ENCODE measurements around a stretch of chr2.

DNA sequence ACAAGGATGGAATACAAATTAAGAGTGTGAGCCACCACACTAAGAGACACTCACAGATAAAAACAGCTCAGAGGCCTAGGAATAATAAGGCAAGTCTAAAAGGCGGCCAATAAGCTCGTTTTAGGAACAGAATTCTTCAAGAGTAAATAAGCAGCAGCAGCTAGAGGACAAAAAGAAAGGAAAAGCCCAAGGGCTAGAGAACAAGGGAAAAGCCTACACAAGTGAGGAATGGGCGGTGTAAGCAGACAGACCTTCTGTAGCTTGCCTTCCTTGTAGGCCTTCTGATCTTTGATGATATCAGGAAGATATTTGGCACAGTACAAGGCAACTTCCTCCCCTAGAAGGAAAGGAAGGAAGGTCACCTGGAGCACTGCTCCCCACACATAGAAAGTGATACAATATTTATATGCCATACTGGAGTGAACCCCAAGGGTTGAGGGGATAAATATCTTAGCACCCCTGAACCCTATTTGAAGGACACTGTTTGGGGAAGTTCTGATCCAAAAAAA lies 5.5 kb upstream of the ZNF513 start:
- PRO-cap, 5 experiments, result no peak in any of the 5 experiments
- RAMPAGE, long total RNA, 2 experiments, result no peak in any of the 2 experiments
- RRBS, result no CpG with 5 or more reads among the region's 3 CpGs

- PRO-cap, 5 experiments, result no peak in any of the 5 experiments
- RAMPAGE, long total RNA, 2 experiments, result no peak in any of the 2 experiments
- RRBS, result 47% methylated on average over 8 of the region's 31 CpGs
These were observed 819 bp downstream of the KRTCAP3 start for GRCh38 chr2:27442701-27443699.

DNA sequence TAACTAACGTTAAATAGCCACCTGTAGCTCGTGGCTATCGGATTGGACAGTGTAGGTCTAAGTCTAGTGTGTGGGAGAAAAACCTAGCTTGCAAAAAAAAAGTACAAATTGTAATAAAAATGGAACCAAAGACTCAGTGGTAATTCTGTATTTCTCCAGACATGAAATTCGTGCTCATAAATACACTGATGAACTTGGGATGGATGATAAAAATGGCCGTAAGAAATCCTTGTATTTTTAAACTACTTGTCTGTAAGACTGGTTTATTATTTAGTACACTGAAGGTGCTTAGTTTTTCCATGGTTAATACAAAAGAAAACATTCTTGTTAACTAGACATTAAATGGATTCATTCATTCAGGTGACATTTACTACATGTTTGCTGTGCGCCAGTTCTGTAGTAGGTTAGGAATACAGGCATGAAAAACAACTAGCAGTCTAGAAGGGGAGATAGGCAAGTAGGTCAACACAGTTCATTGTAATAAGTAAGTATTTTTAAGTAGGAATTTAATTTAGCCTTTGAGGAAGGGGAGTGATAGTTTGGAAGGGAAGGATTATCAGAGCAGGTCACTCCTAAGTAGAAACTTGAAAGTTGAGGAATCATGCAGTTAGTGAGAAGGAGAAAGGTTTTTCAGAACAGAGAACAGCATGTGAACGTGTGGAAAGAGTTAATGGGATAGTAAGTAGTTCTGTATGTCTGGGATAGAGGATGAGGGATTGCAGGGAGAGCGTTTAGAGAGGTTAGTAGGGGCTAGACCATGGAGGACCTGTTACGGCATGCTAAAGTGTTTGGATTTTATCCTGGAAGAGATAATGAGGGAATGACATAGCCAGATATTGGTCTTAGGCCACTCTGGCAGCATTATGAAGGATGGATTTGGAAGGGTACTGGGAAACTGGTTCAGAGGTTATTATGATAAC lies 1.5 kb downstream of the ZNF512 start:
- PRO-cap, 5 experiments, result no peak in any of the 5 experiments
- RAMPAGE, long total RNA, 2 experiments, result no peak in any of the 2 experiments
- RRBS, result no CpG with 5 or more reads among the region's 9 CpGs

GRCh38 chr2:27629149-27629428 lies 239 bp downstream of the GPN1 start:
- PRO-cap, 5 experiments, result no peak in any of the 5 experiments
- RAMPAGE, long total RNA, 2 experiments, result no peak in any of the 2 experiments
- RRBS, result under 1% methylated on average over 4 of the region's 12 CpGs

- PRO-cap, 5 experiments, result no peak in any of the 5 experiments
- RAMPAGE, long total RNA, 2 experiments, result no peak in any of the 2 experiments
- RRBS, result no CpG with 5 or more reads among the region's 3 CpGs
These were observed 12.2 kb downstream of the GPN1 start for GRCh38 chr2:27641007-27641498.

- PRO-cap, 5 experiments, result peak in 5 of 5 experiments; most common plus-strand start chr2:27738672 (in 3); most common minus-strand start chr2:27738560 (in 5)
- RAMPAGE, long total RNA, 2 experiments, result no peak in any of the 2 experiments
- RRBS, result no CpG with 5 or more reads among the region's 10 CpGs
These were observed 33.0 kb upstream of the MRPL33 start for GRCh38 chr2:27738453-27739021.

- PRO-cap, 5 experiments, result no peak in any of the 5 experiments
- RAMPAGE, long total RNA, 2 experiments, result no peak in any of the 2 experiments
- RRBS, result no CpG with 5 or more reads among the region's 8 CpGs
These were observed 23.6 kb upstream of the MRPL33 start for GRCh38 chr2:27747713-27748448.

- PRO-cap, 5 experiments, result no peak in any of the 5 experiments
- RAMPAGE, long total RNA, 2 experiments, result no peak in any of the 2 experiments
- RRBS, result no CpG with 5 or more reads among the region's 2 CpGs
These were observed 8.5 kb downstream of the MRPL33 start for GRCh38 chr2:27779684-27780747.

DNA sequence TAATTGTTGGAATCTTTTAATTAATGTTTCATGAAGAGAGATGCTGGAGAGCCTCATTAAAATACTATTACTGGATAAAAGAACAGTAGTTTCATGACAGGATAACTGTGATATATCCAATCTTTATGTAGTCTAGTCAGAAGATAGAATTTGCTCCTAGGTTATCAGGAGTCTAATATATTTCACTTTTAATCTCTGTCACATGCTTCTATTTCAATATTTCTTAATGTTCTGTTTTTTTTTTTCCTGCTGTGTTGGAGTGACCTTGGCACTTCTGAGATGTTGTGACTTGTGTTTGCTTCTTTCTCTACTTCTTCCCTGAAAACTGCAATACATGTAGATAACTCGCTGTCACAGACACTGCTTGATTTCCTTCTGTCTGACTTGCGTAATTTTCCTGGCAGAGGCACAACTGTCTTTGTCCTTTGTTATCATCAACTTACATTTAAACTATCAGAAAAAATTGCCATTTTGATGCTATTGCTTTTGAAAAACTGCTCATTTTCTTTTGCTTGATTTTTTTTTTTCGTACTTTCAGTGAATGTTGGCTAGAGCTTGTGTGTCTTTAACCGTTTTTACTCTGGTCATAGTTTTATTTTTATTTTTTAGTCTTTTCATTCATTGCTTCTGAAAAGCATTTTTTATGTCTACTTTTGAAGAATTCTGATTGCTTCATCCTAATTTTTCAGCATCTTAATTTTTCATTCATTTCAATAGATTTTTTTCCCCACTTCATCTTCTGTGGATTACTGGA lies 69.0 kb downstream of the BABAM2 start:
- PRO-cap, 5 experiments, result no peak in any of the 5 experiments
- RAMPAGE, long total RNA, 2 experiments, result no peak in any of the 2 experiments
- RRBS, result no CpG with 5 or more reads among the region's 4 CpGs

GRCh38 chr2:27977813-27978528 lies 87.4 kb downstream of the BABAM2 start:
- PRO-cap, 5 experiments, result no peak in any of the 5 experiments
- RAMPAGE, long total RNA, 2 experiments, result no peak in any of the 2 experiments
- RRBS, result no CpG with 5 or more reads among the region's 6 CpGs

GRCh38 chr2:28102253-28103028 lies 211.9 kb downstream of the BABAM2 start:
- PRO-cap, 5 experiments, result no peak in any of the 5 experiments
- RAMPAGE, long total RNA, 2 experiments, result no peak in any of the 2 experiments
- RRBS, result no CpG with 5 or more reads among the region's 4 CpGs

- PRO-cap, 5 experiments, result no peak in any of the 5 experiments
- RAMPAGE, long total RNA, 2 experiments, result no peak in any of the 2 experiments
- RRBS, result no CpG with 5 or more reads among the region's 7 CpGs
These were observed 228.4 kb upstream of the FOSL2 start for GRCh38 chr2:28164207-28164708.

DNA sequence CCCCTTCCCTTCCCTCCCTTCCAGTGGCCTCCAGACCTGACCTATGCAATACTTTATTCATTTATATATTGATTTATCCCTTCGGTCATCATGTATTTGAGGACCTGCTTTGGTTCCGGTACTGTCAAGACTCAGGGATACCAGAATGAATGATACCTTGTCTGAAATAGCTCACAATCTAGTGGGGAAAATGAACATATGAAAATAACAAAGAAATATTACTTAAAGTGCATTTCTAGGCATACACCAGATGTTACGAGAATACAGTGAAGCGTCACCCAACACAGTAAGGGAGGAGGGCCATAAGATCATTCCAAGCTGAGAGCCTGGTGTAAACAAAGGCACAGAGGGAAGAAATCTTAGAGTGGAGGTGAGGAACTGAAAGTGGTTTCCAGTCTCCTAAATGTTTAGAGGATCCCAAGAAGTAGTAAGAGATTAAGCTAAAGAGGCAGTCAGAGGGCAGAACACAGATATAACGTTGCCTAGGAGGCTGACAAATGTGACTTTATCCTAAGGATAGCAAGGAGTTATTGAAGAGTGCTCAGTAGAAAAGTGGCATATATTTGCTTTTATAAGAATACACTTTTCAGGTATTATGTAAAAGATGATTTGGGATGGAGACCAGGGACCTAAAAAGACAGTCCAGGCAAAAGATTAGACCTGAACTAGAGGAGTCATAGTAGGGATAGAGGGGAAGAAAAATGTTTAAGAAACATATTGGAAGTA lies 130.7 kb upstream of the FOSL2 start:
- PRO-cap, 5 experiments, result no peak in any of the 5 experiments
- RAMPAGE, long total RNA, 2 experiments, result no peak in any of the 2 experiments
- RRBS, result no CpG with 5 or more reads among the region's 5 CpGs

DNA sequence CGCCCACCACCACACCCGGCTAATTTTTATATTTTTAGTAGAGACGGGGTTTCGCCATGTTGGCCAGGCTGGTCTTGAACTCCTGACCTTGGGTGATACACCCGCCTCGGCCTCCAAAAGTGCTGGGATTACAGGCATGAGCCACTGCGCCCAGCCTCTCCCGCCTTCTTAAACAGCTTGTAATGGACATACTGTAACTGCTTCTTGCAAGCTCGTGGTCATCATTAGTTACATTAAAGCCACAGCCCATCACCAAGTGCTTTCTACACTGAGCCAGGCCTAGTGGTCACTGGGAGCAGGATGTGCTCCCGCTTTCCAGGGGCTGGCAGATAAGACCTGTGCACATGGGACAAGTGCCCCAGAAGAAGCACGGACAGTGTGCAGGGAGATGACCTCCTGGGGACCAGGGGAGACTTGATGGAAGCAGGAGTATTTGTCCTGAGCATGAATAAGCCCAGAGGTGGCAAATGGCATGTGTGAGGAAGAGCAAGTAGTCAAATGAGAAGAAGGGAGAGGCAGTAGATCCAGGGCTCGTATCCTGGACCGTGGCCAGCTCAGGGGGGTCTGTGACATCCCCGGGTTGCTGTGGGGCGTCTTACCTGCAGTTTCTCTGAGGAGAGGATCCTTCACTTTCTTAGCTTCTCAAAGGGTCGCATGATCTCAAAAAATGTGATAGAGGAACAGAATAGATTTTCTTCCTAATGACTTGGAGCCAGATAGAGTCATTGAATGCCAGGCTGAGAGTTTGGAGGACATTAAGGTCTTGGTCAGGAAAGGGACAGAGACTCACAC lies 57.1 kb upstream of the FOSL2 start:
- PRO-cap, 5 experiments, result no peak in any of the 5 experiments
- RAMPAGE, long total RNA, 2 experiments, result no peak in any of the 2 experiments
- RRBS, result no CpG with 5 or more reads among the region's 16 CpGs

- PRO-cap, 5 experiments, result no peak in any of the 5 experiments
- RAMPAGE, long total RNA, 2 experiments, result no peak in any of the 2 experiments
- RRBS, result no CpG with 5 or more reads among the region's 6 CpGs
These were observed 11.0 kb downstream of the FOSL2 start for GRCh38 chr2:28403606-28404081.

DNA sequence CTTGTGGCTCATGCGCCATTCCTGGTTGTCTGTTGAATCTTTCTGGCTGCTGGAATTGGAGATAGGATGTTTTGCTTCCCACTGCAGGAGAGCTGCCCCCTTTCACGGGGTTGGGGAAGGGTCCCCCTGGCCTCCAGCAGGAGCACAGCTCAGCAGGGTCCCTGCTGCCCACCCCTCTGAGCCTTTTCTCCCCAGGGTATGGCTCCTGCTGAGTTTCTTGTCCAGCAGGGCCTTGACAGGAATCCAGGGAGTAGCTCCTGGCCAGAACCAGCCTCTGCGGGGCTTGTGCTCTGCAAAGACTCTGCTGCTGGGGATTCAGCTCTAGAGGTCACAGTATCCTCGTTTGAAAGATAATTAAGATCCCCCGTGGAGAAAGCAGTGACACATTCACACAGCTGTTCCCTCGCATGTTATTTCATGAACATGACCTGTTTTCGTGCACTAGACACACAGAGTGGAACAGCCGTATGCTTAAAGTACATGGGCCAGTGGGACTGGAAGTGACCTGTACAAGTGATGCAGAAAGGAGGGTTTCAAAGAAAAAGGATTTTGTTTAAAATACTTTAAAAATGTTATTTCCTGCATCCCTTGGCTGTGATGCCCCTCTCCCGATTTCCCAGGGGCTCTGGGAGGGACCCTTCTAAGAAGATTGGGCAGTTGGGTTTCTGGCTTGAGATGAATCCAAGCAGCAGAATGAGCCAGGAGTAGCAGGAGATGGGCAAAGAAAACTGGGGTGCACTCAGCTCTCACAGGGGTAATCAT lies 21.3 kb downstream of the FOSL2 start:
- PRO-cap, 5 experiments, result no peak in any of the 5 experiments
- RAMPAGE, long total RNA, 2 experiments, result no peak in any of the 2 experiments
- RRBS, result no CpG with 5 or more reads among the region's 9 CpGs

DNA sequence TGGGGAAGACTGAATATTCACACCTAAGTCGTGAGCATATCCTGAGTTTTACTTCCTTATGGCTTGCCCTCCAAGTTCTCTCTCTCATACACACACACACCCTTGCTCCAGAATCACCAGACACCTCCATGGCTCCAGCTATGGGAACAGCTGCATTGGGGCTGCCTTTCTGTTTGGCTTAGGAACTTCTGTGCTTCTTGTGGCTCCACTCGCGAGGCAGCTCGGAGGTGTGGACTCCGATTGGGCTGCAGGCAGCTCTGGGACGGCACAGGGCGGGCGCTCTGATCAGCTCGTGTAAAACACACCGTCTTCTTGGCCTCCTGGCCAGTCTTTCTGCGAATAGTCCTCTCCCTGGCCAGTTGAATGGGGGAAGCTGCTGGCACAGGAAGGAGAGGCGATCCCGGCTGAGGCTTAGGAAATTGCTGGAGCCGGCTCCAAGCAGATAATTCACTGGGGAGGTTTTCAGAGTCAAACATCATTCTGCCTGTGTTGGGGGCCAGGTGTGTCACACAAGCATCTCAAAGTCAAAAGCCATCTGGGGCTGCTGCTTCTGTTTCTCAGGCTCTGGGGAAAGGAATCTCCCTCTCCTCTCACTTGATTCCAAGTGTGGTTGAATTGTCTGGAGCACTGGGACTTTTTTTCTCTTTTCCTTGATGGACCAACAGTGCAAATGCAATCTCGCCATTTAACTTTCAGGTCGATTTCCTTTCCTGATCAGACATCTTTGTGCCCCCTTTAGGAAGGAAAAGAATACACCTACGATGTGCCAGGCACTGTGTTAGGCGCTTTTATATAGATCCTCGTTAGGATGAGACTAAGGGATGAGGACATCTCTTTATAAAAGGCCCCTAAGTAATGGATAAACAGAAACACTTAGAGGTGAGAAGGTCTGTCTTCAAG lies 22.5 kb downstream of the FOSL2 start:
- PRO-cap, 5 experiments, result no peak in any of the 5 experiments
- RAMPAGE, long total RNA, 2 experiments, result no peak in any of the 2 experiments
- RRBS, result no CpG with 5 or more reads among the region's 19 CpGs

- PRO-cap, 5 experiments, result no peak in any of the 5 experiments
- RAMPAGE, long total RNA, 2 experiments, result no peak in any of the 2 experiments
- RRBS, result no CpG with 5 or more reads among the region's 5 CpGs
These were observed 24.5 kb downstream of the FOSL2 start for GRCh38 chr2:28417026-28417630.

DNA sequence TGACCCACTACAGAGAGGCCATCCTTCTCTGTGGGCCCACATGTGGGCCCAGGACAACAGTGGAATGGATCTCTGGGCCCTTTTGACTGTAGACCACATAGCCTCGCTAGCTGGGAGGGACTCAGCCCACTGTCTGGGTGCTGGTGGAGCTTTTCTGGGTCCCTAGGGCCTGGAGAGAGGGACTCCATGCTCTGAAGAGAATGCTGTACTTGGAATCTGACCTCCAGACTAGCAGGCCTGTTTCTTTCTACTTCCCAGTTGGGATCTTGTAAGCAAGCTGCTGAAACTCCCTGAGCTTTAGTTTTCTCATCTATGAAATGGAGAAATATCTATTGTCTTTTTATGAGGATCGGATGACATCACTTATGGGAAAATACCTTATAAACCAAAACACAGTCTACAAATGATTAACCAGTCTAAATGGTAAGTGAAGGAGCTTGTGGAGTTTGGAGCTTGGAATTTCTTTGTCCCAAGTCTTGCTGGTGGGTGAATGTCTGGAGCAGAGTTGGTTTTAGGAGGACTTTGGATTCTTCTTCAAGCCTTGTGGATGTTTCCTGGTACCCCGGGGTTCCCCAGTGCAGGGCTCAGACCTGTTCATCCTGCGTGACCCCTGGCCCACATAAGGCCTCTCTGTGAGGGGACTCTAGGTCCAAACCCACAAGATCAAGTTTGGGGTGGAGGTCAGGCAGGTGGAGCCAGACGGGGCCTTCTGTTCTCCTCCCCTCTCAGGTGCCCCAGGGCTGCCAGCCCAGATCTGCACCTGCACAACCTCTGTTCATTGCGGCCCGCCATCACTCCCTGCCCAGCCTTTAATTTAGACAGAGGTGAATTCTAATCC lies 43.1 kb downstream of the FOSL2 start:
- PRO-cap, 5 experiments, result no peak in any of the 5 experiments
- RAMPAGE, long total RNA, 2 experiments, result no peak in any of the 2 experiments
- RRBS, result no CpG with 5 or more reads among the region's 7 CpGs

DNA sequence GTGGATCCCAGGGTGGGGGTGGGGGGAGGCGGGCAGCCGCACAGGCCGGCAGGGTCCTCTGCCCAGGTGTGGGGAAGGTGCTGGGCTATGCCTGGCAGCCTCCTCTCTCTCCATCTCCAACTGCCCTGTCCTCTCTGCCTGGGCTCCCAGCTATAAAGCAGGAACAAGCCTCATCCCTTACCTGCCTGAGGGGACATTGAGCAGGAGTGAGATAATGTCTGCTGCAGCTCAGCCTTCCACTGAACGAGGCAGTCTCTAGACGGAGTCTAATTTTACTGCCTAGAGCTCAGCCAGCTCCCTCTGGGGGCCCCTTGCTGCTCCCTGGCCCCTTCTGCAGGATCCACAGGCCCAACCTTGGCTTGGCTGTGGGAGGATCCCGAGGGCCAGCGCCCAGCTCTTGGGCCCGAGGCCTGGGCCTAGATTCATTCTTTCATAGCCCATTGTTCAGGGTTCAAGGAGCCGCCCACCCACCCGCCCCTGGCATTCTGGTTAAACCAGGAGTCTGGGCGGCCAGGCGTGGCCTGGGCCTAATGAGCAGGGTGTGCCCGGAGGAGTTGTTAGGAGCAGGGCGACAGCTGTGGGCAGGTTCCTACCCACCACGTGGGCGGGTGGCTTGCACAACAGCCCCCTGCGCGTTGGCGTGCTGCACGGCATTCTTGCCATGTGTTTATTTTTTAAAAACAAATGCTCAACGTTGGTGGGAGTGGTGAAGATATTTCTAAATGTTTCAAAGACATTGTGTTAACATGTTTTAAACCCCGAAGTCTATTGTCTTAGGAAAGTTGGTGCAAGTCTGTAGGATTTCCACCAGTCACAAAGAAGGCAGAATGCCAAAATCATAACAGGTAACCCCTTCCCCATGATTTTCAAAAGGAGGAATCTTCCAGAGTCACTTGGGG lies 44.7 kb downstream of the FOSL2 start:
- PRO-cap, 5 experiments, result no peak in any of the 5 experiments
- RAMPAGE, long total RNA, 2 experiments, result no peak in any of the 2 experiments
- RRBS, result no CpG with 5 or more reads among the region's 22 CpGs

Data from liver (tissue), 9 donors.